Vein endothelial cell (primary cell): ENCODE measurements around the genes YWHAG, GSAP and CD36.

GRCh38 chr7:76329664-76330374, 27.3 kb downstream of the HSPB1 start:
- CAGE, long polyA plus RNA = no peak

- CAGE, long polyA plus RNA = no peak
Measured at GRCh38 chr7:76331157-76331681, 27.6 kb downstream of the YWHAG start.

DNA sequence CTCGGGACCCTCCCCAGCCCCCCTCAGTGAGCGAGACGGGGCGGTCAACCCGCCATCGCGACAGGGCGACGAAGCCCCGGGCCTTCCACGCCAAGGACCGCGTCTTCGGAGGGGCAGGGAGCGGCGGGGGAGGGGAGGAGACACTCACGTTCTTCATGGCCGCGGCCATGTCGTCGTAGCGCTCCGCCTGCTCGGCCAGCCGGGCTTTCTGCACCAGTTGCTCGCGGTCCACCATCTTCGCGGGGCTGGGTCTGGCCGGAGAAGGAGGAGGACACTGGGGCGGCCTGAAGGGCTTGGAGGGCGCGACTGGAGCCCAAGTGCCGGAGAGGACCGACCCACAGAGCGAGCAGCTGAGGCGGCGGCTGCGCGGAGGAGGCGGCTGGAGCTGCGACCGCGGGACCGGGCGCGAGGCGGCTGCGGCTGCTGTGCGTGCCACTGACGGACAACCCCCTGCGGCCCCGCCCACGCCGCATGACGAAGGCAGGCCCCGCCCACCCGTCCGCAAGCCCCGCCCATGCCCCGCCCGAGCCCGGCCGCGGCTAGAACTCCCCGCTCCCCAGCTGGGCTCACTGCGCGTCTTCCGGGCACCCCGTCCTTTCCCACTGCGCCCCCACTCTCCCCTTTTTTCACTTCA, at the start of gene YWHAG:
Gene YWHAG (minus strand): TSS at position 418 of the 634 bp plus-strand sequence.
- CAGE, long polyA plus RNA = start-site peak on the minus strand centred at position 402 of the sequence, 33 bp wide, 310 and 171 reads in 2 replicates

- CAGE, long polyA plus RNA = no peak
Measured at GRCh38 chr7:76480113-76481013, 18.9 kb downstream of the DTX2 start.

- CAGE, long polyA plus RNA = no peak
Measured at GRCh38 chr7:77009944-77010514, 22.1 kb downstream of the SPDYE17 start.

DNA sequence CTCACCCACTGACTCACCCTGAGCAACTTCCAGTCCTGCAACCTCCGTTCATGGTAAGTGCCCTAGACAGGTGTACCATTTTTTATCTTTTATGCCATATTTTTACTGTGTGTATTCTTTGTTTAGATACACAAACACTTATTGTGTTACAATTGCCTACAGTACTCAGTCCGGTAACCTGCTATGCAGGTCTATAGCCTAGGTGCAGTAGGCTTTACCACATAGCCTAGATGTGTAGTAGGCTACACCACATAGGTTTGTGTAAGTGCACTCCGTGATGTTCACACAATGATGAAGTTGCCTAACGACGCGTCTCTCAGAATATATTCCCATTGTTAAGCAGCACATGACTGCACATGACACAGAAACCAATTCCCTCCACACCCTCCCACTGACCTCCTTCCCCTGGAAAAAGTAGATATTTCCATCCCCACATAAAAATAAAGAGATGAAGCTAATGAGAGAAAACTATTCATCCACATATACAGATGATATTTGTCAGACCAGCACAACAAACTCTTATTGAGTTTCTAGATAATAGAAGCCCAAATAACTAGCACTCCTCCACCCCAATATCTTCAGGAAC, 44.9 kb upstream of the FGL2 start:
- CAGE, long polyA plus RNA = no peak

- CAGE, long polyA plus RNA = no peak
Measured at GRCh38 chr7:77306092-77307020, 106.7 kb upstream of the FGL2 start.

GRCh38 chr7:77415848-77417105, at the start of gene GSAP:
Gene GSAP, minus strand, starts transcription at chr7:77416349.
- CAGE, long polyA plus RNA = no peak

DNA sequence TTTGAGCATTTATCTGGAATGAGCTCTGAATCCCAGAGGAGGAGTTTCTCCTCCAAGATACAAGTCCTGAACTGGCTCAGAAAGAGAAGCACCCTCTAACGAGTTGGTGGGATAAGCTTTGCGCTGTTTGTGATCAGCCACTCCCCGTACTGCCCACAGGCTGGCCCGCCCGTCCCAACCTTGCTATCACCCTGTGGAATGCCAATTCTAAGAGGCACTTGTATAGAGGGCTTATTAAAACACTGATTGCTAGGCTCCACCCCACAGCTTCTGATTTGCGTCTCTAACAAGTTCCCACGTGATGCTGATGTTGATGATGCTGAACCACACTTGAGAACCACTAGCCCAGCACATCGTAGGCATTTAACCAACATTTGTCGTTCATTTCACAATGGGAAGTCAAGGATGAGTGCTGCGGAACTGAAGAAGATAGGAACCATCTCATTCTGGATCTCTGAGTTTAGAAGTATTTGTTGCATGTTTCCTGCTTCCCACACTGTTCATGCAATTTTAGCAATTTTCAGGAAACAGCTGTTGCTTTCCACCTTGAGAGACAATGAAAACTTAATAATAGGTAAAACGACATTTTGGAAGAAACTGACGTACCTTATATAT, 12.7 kb upstream of the GSAP start:
- CAGE, long polyA plus RNA = no peak

GRCh38 chr7:77542619-77543131, 5.6 kb downstream of the PTPN12 start:
- CAGE, long polyA plus RNA = no peak

DNA sequence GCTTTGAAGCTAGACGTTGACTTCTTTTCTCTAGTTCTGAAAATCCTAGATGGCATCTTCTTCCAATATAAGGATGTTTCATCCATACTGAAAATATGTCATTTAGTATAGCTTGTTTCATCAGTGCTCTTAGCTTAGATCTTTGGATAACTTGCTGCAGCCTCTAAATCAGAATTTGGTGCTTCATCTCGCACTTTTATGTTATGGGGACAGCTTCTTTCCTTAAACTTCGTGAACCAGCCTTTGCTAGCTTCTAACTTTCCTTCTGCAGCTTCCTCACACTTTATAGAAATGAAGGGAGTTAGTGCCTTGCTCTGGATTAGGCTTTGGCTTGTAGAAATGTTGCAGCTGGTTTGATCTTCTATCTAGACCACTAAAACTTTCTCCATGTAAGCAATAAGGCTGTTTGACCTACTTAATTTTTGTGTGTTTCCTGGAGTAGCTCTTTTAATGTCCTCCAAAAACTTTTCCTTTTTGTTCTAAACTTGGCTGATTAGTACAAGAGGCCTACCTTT, 50.6 kb downstream of the PTPN12 start:
- CAGE, long polyA plus RNA = no peak

DNA sequence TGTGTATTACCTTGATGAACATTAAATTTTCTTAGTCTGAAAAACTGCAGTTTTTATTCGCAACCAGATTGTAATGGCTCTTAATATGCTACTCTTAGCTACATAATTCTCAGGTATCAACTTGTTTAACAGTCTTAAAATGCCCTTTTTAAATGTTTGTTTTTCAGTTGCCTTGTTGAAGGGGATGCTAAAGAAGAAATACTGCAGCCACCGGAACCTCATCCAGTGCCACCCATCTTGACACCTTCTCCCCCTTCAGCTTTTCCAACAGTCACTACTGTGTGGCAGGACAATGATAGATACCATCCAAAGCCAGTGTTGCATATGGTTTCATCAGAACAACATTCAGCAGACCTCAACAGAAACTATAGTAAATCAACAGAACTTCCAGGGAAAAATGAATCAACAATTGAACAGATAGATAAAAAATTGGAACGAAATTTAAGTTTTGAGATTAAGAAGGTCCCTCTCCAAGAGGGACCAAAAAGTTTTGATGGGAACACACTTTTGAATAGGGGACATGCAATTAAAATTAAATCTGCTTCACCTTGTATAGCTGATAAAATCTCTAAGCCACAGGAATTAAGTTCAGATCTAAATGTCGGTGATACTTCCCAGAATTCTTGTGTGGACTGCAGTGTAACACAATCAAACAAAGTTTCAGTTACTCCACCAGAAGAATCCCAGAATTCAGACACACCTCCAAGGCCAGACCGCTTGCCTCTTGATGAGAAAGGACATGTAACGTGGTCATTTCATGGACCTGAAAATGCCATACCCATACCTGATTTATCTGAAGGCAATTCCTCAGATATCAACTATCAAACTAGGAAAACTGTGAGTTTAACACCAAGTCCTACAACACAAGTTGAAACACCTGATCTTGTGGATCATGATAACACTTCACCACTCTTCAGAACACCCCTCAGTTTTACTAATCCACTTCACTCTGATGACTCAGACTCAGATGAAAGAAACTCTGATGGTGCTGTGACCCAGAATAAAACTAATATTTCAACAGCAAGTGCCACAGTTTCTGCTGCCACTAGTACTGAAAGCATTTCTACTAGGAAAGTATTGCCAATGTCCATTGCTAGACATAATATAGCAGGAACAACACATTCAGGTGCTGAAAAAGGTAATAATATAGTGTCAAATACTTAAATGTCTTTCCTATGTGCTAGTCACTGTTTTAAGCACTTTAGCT, 69.3 kb upstream of the RSBN1L start:
- CAGE, long polyA plus RNA = no peak

DNA sequence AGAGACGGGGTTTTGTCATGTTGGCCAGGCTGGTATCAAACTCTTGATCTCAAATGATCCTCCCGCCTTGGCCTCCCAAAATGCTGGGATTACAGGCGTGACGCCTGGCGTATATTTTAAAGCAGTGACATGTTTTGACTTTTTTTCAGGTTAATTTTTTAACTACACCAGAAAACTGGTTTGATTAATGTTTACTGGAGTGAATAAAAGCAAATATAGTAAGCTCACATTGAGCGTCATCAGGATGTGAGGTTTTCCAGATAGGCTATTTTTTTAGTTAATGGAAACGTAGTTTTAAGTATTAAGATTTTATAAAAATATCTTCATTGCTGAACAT, 37.4 kb downstream of the TMEM60 start:
- CAGE, long polyA plus RNA = no peak

- CAGE, long polyA plus RNA = no peak
Measured at GRCh38 chr7:79454405-79455207, 1.1 kb upstream of the MAGI2 start.

GRCh38 chr7:80638031-80639029, at the start of gene CD36:
Gene CD36, plus strand, starts transcription at chr7:80638642.
- CAGE, long polyA plus RNA = no peak

GRCh38 chr7:80639617-80640430, 1.4 kb downstream of the CD36 start:
- CAGE, long polyA plus RNA = no peak

DNA sequence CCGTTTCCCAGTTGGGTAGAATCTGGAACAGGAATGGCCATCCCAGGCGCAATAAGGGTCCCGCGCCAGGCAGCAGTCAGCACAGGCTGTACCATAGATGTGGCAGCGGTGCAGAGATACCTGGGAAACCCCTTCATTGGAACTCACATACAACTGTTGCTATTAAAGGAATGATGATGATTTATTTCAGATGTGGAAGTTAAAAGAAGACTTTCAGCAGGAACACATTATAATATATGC, 119.8 kb downstream of the CD36 start:
- CAGE, long polyA plus RNA = no peak

GRCh38 chr7:80942110-80942735, 23.4 kb upstream of the SEMA3C start:
- CAGE, long polyA plus RNA = no peak

GRCh38 chr7:82391945-82392553, 51.5 kb downstream of the CACNA2D1 start:
- CAGE, long polyA plus RNA = no peak

- CAGE, long polyA plus RNA = no peak
Measured at GRCh38 chr7:82677503-82677856, 233.9 kb upstream of the CACNA2D1 start.